PC-3 (cell line): ENCODE measurements around a stretch of chr10.

DNA sequence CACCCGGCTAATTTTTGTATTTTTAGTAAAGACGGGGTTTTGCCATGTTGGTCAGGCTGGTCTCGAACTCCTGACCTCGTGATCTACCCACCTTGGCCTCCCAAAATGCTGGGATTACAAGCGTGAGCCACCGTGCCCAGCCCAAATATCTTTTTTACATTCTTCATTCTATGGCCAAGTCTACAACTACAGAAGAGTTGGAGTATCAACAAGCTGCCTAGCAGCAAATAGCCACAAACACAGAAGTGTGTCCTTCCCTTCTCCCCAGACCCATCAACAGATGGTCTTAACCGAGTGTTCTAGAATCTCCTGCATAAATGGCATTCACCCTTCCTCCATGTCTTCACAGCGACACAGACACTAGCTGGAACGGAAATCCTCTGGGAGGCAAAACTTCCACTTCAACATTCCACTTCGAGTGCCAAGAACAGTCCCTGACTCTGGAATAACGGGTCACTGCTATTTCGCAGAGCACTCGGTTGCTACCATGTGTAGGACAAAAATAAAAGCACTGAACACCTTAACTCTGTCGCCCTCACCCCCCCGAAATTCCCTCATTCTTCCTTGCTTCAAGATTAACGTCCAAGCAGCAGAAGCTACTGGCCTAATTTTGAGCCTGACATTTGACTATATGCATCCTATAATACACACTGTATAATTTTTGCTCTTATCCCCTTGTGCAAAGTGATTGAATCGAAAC, 65.2 kb downstream of the SFMBT2 start:
- RAMPAGE, long total RNA: no peak

DNA sequence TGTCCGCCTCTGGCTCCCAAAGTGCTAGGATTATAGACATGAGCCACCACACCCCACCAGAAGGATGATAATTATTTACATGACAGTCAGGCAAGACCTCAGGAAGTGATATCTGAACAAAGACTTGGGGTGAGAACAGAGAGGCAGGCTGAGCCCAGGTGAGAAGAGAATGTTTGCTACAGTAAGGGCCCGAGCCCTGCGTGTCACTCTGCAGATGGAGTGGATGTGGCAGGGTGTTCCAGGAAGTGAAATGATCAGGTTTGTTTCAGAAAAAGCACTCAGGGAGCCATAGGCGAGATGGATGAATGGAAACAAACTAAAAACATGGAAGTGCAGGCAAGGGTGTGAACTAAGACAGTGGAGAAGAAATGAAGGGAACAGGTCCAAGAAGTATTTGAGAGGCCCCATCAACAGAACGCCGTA, 22.2 kb downstream of the SFMBT2 start:
- RAMPAGE, long total RNA: no peak

GRCh38 chr10:7408368-7408981, 2.4 kb downstream of the SFMBT2 start:
- RAMPAGE, long total RNA: no peak

GRCh38 chr10:7411381-7411675, 494 bp upstream of the SFMBT2 start:
- RAMPAGE, long total RNA: no peak

DNA sequence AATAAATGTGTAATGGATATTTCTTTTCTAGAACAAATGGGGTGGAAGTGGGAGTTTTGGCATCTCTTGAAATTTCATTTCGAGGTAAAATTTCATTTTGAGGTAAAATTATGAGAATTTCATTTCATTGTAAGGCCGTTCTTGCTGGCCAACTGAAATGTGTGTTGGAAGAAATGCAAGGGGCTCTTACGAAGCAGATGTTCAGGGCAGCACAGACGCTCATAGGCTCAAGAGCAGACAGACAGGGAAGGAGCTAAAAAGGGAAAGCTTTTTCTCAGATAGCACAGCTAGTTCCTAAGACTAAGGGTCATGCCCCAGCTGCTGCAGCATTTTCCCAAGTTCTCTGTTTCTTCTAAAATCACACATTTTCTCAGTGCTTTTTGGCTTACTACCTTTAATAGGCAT, 65.1 kb upstream of the SFMBT2 start:
- RAMPAGE, long total RNA: no peak

GRCh38 chr10:7773727-7774188, 14.0 kb downstream of the KIN start:
- RAMPAGE, long total RNA: no peak

DNA sequence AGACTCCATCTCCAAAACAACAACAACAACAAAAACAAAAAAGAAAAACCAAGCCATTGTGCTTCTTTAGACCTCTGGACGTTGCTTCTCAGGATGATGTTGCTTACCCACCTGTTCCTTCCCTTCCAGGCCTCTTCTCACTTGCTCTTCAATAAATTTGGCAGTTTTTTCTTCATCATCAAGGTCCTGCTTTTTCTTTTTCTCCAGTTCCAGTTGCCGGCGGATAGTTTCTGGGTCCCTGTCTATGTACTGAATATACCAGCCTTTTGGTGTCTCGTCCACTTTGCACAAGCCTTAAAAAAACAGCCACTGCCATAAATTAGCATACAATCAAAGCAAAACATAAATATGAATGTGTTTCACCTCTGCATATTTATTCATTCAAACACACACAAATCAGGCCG, 9.1 kb downstream of the KIN start:
- RAMPAGE, long total RNA: no peak

DNA sequence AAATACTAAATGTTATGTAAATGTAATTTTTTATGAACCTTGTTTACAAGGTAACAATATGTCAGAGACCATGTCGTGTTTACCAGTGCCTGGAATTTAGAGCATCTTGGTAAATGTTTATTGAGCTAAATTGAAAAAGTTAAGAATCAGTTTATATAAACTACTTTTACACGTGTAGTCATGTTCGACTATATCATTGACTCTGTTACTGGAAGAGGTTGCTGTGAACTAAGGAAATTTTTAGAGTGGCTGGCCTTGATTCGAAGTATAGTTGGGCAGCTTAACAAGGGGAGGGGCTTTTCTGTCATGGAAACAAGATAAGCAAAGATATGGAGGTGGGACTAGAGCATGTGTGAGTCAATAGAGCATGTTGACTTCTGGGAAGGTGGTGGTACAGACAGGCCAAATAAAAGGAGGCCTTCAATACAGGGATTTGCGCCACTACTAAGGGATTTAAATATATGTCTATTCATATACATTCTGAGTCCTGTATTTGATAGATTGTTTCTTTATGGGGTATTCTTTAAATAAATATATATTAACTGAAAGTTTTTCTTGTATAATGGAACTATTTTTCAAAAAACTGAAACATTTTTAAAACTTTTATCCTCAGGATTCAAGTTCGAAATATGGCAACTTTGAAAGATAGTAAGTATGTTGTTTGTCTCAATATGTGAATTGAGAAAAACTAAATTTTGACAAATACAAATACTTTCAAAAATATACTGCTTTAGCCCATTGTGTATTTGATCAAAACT, 7.7 kb downstream of the ATP5F1C start:
- RAMPAGE, long total RNA: no peak

- RAMPAGE, long total RNA: no peak
Measured at GRCh38 chr10:7817921-7818183, 453 bp upstream of the TAF3 start.

GRCh38 chr10:7841117-7841591, 22.8 kb downstream of the TAF3 start:
- RAMPAGE, long total RNA: no peak

- RAMPAGE, long total RNA: no peak
Measured at GRCh38 chr10:7964653-7965798, 89.5 kb upstream of the GATA3 start.

GRCh38 chr10:8183229-8183832, 128.8 kb downstream of the GATA3 start:
- RAMPAGE, long total RNA: no peak

- RAMPAGE, long total RNA: no peak
Measured at GRCh38 chr10:9462246-9462495, 1407.7 kb downstream of the GATA3 start.

DNA sequence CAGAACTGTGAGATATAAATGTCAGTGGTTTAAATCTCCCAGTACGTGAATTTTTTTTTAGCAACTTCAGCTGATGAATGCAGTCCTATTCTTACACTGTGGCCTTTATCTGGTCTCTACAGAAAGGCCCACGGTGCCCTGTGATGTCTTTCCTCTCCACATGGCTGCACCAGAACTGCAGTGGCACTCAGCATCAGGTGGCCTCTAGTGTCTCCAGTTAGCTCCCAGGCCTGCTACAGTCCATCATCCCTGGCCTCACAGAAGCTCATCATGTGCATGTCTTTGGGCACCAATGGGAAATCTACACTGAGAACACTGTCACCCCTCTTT, 739.3 kb upstream of the CELF2 start:
- RAMPAGE, long total RNA: no peak

DNA sequence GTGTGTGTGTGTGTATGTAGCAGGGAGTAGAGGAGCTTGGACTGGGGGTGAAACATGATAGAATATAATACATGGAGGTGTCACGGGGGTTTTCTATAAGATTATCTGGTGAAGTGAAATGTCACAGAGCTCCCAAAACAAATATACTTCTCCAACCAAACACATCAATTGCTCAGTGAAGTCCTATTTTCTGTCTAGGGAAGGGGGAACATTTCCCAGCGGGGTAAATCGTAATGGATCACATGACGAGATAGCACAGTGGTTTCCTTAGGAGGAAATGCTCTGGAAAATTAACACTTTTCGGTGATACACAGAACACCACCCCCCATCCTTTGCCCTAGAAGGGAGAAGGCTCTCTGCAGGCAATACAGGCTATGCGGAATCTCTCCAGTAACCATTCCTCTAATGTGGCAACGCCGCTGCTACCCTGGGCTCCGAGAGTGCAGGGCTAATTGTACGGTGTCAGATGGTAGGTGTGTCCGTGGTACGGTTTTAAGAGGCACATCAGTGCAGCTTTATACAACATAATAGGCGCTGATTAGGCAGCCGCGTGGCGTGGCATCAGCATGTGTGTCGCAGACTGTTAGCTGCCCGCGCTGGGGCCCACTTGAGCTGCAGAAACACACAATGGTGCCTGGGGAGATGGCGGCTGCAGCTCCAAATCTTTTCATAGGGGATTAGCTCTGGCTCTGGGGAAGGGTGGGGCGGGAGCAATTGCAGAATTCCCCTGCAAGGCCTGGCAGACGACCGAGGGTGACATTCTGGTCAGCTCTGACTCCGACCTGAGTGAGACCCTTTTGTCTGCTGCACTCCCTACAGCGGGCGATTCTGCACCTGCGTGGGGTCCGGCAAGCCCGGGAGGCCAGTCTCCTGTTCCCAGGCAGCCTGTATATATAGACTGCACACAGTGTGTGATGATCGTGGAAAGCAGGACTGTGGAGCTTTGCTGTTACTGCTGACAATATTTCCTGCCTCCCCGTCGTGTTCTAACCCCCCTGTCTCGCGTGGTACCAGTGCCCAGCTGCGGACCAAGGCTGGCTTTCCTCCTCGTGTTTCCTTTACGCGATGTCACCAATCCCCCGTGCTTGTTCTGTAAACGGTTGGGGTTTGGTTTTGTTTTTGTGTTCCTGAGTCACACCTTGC, 722.8 kb upstream of the CELF2 start:
- RAMPAGE, long total RNA: no peak

DNA sequence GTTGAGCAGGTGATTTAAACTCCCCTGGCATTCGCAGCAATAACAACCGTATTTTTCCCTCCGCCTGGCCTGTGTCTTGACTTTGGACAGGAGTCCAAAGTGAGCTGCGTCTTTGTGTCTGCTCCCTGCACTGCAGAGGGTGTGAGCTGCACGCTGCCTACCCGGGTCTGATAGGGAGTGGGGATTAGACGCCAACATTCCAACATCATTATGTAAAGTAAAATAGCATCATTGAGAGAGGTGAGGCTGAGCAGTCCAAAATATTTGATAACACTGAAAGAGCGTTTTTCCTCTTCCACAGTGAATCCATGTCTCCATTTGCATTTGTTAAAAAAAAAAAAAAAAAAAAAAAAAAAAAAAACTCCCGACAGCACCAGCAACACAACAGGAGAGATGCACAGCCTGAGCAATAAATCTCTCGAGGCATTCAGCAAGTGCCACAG, 68.6 kb downstream of the CELF2 start:
- RAMPAGE, long total RNA: no peak

- RAMPAGE, long total RNA: no peak
Measured at GRCh38 chr10:11172264-11173379, 154.9 kb downstream of the CELF2 start.

- RAMPAGE, long total RNA: no peak
Measured at GRCh38 chr10:11174746-11175456, 157.2 kb downstream of the CELF2 start.

DNA sequence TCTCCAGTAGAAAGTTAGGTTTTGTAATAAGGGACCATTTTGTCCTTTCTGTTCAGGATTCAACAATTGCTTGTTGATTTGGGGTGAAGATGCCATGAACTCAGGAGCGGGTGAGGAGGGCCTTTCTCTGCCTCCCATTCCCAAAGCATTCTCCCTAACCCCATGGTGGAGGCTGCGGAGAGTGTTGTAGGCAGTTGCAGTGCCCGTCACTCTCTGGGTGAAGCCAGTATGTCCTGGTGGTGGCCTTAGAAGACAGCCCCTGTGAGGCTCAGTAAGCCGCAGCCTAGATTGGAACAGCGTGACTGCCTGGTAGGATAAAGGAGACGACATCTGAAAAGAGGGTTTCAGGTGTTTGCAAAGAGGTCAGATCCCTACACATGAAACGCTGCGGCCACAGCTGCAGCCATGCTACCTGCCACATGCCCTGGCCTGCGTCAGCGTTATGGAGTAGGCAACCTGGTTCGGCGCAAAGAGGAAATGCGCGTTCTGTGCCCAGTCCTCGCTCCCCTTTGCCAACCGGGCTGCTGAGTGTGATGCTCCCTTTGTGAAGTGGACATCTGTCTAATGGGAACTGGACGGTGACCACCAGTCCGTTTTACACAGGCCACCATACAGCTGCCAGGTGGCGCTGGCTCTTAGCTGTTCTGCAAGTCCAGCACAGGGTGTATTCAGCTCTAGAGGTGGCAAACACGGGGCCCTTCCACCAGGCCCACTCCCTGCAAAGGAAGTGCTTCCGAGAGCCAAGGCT, 160.2 kb downstream of the CELF2 start:
- RAMPAGE, long total RNA: no peak

DNA sequence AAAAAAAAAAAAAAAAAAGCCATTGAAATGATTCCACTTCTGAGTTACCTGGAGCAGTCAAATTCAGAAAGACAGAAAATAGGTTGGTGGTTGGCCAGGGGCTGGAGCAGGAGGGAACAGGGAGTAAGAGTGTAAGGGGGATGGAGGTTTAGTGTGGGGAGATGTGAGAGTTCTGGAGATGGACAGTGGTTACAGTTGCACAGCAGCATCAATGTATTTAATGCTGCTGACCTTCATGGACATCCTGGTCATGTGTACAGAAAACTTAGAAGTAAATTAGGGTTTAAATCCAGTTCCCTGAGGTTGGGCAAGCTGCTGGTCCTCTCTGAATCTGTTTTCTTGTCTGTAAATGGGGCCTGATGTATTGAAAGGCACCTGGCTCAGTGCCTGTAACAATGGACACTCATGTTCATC, 173.1 kb downstream of the CELF2 start:
- RAMPAGE, long total RNA: no peak